Foreskin keratinocyte (primary cell): ENCODE measurements around a stretch of chr9.

DNA sequence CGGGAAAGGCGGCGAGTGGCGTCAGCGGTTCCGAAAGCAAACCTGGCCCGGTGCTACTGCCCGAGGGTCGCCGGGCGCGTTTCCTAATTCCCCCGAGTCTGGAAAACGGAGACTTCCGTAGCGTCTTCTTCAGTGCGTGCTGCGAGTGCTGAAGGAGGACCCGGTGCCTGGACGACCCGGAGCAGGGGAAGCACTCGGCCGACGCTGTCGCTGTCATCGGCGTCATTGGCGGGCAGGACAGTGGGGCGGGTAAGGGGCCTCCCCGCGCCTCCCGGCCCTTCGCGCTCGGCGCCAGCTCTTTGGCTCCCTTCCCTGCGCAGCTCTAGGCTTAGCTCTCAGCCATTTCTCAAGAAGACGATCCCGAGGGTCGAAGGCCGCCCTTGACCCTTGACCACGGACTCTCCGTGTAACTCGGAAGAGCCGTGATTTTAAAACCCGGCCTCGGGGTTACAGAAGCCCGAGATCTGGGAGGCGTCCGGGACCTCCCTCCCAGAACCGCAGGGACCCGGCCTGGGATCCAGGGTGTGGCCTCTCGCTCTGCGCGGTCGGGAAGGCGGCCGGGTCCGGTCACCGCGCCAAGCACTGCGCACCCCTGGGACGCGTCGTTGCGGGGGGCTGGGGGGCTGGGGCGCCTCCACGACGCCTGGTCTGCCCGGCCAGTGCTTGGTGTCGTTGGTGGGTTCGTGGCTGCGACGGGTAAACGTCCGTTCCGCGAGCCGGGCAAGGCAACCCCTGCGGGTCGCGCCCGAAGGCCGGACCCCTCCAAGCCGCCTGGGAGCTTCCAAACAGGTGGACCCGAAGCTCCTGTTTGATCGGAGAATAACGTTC is 4.0 kb downstream of the FOXD4 start:
- RAMPAGE, total RNA, result no peak

DNA sequence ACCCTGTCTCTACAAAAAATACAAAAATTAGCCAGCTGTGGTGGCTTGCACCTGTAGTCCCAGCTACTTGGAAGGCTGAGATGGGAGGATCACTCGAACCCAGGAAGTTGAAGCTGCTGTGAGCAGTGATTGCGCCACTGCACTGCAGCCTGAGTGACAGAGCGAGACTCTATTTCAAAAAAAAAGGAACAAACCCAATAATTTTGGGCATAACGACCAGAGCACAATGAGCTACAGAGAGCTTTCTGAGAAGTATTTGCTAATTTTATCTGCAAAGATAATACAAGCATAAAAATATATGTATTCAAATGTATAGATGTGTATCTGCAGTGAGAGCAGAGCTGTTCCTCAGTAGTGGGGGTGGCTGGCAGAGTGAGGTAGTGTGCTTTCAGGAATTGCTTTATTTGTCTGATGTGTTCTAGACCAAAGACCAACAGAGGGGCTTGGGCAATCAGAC is 5.1 kb downstream of the DOCK8 start:
- RAMPAGE, total RNA, result no peak

- RAMPAGE, total RNA, result no peak
Observed at GRCh38 chr9:277674-278229, 63.1 kb downstream of the DOCK8 start.

DNA sequence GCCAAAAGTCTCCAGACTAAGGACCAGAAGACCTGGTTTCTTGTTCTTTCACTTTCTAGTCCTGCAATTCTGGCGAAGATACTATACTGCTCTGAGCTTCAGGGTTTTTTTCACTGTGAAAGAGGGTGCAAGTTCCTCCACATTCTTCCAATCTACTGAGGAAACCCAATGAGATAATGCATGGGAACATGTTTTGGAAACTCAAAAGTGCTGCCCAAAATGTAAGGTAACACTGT is 35.6 kb upstream of the KANK1 start:
- RAMPAGE, total RNA, result no peak

- RAMPAGE, total RNA, result no peak
Observed at GRCh38 chr9:557251-558281, 53.1 kb downstream of the KANK1 start.

- RAMPAGE, total RNA, result no peak
Observed at GRCh38 chr9:565658-565983, 61.1 kb downstream of the KANK1 start.

- RAMPAGE, total RNA, result no peak
Observed at GRCh38 chr9:570860-571615, 66.5 kb downstream of the KANK1 start.

GRCh38 chr9:652859-653131 is 148.3 kb downstream of the KANK1 start:
- RAMPAGE, total RNA, result no peak

DNA sequence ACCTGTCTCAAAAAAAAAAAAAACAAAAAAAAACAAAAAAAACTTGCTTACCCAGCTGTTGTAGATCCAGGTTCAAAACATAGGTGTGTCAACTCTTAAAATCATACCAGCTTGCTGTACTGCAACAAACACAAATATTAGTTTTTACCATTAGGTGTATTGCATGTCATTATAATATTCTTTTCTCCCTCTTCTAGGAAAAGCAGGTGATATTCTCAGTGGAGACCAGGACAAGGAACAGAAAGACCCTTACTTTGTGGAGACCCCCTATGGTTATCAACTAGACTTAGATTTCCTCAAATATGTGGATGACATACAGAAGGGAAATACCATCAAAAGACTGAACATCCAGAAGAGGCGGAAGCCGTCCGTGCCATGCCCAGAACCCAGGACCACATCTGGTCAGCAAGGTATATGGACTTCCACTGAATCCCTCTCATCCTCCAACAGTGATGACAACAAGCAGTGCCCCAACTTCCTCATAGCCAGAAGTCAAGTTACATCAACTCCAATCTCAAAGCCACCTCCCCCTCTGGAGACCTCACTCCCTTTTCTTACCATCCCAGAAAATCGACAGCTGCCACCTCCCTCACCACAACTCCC is 130.8 kb upstream of the DMRT1 start:
- RAMPAGE, total RNA, result no peak

DNA sequence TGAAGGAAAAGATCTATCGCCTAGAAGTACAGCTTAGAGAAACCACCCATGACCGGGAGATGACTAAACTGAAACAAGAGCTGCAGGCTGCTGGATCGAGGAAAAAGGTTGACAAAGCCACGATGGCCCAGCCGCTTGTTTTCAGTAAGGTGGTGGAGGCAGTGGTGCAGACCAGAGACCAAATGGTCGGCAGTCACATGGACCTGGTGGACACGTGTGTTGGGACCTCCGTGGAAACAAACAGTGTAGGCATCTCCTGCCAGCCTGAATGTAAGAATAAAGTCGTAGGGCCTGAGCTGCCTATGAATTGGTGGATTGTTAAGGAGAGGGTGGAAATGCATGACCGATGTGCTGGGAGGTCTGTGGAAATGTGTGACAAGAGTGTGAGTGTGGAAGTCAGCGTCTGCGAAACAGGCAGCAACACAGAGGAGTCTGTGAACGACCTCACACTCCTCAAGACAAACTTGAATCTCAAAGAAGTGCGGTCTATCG is 129.3 kb upstream of the DMRT1 start:
- RAMPAGE, total RNA, result no peak

DNA sequence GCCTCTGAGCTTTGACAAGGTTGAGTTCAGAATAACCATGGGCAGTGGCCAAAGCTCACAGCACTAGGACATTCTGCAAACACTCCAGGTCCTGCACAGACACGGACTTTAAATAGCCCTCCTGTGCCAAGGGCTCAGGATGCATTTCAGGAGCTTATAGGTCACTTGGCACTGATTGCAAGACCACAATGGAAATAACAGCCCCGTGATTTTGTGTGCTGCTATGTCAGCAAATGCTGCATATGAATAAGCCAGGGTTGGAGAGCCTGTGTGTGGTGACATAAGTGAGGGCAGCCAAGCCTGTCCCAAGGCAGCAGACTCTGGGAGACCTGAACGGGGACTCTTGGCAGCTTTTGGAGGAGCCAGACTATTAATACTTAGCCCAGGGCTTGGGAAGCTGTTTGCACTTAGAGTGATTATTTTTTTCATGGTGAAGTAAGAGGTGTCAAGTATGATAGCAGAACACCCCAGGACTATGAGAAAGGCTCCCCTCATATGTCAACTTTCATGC is 150.8 kb downstream of the DMRT2 start:
- RAMPAGE, total RNA, result no peak

GRCh38 chr9:2019249-2019552 is 4.1 kb downstream of the SMARCA2 start:
- RAMPAGE, total RNA, result no peak

DNA sequence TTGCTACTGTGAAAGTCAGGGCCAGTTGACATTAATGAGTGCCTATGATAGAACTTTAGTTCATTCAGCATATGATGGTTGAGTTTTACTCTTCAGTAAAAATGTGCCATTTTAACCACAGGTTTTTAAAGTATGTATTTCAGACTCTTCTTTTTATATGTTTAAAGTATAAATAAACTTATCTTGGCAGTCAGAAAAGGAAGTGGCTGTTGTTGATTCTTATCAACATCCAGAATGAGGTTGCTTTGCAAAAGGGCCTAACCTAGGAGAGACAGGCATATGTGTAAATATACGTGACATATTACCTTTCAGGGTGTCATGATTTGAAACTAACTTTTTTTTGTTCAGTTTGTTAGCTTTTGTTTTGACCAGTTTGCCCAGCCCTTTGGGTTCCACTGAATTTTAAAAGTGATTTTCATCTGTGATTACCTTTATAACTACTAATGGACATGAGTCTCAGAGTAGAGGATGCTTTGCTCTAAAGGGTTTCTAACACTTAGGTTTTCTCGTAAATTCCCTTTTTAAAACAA is 7.4 kb downstream of the SMARCA2 start:
- RAMPAGE, total RNA, result no peak

GRCh38 chr9:2119208-2119795 is 104.2 kb downstream of the SMARCA2 start:
- RAMPAGE, total RNA, result no peak

GRCh38 chr9:2159544-2160739 is 144.8 kb downstream of the SMARCA2 start:
- RAMPAGE, total RNA, result no peak

DNA sequence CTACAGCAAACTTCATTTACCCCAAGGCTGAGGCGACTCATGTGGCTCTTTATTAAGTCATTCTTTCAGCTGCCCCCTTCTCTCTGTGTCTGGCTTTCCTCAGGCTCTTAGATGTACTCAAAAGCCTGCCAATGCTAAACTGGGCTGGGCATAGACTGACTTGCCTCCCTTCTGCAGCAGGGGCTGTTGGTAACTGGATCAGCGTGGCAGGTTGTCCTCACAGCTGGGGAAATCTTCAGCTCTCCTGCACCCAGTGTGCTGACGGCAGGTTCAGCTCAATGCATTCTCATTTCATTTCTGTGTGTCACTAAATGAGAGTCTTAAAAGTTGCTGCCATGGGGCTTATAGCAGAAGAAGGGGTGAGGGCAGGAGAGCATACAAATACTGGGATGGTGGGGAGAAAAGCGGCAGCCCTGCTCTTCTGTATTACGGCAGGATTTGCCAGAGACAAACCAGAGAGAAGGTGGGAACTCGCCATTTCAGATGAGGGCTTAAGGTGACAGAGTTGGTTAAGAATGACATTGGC is 219.6 kb downstream of the SMARCA2 start:
- RAMPAGE, total RNA, result no peak

DNA sequence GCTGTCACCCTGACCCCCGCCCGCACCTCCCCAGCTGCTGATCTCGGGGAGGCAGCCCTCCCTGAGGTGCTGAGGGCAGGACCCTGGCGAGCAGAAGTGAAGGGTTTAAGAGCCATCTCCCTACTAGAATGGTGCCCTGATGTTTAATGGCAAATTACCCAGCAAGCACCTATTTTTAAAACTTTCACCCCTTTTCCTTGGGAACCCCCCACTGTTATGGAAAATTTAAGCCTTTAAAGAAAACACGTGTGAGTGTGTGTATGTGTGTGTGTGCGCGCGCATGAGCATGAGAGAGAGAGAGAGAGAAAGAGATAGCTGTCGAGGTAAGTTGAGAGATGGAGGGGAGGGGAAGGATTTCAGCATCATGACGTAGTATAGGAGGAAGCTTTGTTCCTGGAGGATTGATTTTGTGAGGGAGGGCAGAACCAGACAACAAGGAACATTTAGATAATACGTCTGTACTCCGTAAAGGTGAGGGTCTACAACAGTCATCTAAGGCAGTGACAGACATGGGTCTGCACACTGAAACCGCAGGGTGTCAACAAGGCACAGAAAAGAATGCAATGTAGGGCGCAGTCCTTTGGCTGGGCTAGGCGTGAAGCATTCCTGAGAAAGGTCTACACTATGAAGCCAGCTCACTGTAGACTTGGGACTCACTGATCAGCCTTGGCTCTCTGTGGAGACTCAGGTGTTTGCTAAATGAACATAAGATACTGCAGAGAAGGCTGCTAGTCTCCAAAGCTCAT is 227.7 kb downstream of the SMARCA2 start:
- RAMPAGE, total RNA, result no peak

DNA sequence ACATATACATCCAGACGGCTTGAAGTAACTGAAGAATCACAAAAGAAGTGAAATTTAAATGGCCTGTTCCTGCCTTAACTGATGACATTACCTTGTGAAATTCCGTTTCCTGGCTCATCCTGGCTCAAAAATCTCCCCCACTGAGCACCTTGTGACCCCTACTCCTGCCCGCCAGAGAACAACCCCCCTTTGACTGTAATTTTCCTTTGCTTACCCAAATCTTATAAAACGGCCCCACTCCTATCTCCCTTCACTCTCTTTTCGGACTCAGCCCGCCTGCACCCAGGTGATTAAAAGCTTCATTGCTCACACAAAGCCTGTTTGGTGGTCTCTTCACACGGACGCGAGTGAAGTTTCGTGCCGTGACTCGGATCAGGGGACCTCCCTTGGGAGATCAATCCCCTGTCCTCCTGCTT is 260.6 kb downstream of the SMARCA2 start:
- RAMPAGE, total RNA, result no peak

DNA sequence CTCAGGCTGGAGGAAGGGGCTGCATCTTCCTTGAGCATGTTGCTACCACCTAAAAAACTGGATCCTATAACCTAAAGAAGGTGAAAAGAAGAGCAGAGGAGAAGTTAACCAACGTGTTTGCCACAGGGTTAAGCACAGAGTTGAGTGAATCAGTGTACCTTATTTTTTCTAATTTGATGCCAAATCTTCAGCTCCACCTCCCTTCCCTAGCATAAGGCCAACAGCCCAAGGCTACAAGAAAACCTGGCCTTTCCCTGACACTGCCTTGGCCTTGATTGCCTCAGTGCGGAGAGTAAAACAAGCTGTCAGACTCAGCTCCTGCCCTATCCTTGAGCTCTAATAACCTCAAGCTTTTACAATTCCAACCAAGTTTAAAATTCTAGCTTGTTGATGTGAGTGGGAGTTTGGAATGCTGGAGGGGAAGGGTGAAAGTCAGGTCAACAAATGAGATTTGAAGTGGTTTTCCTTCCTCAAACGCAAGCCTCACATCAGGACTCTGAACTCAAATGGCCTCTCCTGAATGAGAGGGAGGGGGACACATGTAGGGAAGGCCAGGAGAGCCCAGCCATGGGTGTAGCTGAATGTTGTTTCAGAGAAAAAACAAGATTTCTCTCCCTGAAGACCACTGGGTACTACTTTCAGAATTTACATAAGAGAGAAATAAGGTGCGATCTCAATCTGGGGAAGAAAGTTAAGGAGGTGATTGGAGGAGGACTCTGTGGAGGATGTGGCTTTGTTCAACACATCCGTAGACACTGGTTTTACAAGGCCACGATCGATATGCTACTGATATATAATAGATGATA is 196.9 kb upstream of the VLDLR start:
- RAMPAGE, total RNA, result no peak

GRCh38 chr9:2622328-2623313 is 1.0 kb downstream of the VLDLR start:
- RAMPAGE, total RNA, result no peak